Measurements from ENCODE around the genes ZMYM5 and IL17D.

DNA sequence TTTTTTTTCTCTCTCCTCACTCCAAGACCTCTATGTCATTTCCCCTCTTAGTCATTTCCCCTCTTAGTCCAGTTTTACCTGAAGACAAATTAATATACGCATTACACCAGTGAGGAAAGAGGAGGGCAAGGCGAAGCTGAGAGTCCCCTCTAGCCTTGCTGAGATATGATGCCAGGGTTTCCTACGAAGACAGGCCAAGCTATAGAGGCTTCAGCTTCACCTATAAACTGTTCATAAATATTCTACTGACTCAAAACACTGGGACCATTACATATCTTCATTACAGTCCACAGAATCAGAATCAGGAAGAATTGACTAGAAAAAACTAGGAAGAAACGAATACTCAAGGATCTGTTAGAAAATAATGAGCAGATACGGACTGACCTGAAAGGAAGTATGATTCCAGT, 43.9 kb downstream of the MPHOSPH8 start:
- RRBS, 2 experiments = no CpG with 5 or more reads among the region's 5 CpGs
CAGE:
- cytosol, long polyA minus RNA = no peak
- cytosol, long polyA plus RNA = no peak
- long polyA plus RNA = no peak
- nucleus, long polyA minus RNA = no peak
- nucleus, long polyA plus RNA = no peak

- RRBS, 2 experiments = no CpG with 5 or more reads among the region's 9 CpGs
CAGE:
- cytosol, long polyA minus RNA = no peak
- cytosol, long polyA plus RNA = no peak
- long polyA plus RNA = no peak
- nucleus, long polyA minus RNA = no peak
- nucleus, long polyA plus RNA = no peak
These were observed 54.0 kb downstream of the MPHOSPH8 start for GRCh38 chr13:19687252-19688165.

- RRBS, 2 experiments = under 1 to 5% methylated on average over 11 to 16 of the region's 63 CpGs
CAGE:
- cytosol, long polyA minus RNA = start-site peak on the minus strand at chr13:19863518-19863557, 99 reads
- cytosol, long polyA plus RNA = no peak
- long polyA plus RNA = start-site peak on the minus strand at chr13:19863508-19863573, 42 and 93 reads in 2 replicates
- nucleus, long polyA minus RNA = no peak
- nucleus, long polyA plus RNA = no peak
These were observed at the start of gene ZMYM5 for GRCh38 chr13:19863190-19863733. Gene ZMYM5, minus strand, starts transcription at chr13:19863649.

- RRBS, 2 experiments = 97 to 98% methylated on average over 10 of the region's 33 CpGs
CAGE:
- cytosol, long polyA minus RNA = no peak
- cytosol, long polyA plus RNA = no peak
- long polyA plus RNA = no peak
- nucleus, long polyA minus RNA = no peak
- nucleus, long polyA plus RNA = no peak
These were observed 1.3 kb upstream of the ZMYM5 start for GRCh38 chr13:19864607-19865235.

- RRBS, 2 experiments = 21 to 23% methylated on average over 22 of the region's 86 CpGs
CAGE:
- cytosol, long polyA minus RNA = no peak
- cytosol, long polyA plus RNA = no peak
- long polyA plus RNA = no peak
- nucleus, long polyA minus RNA = no peak
- nucleus, long polyA plus RNA = no peak
These were observed 517 bp upstream of the ZMYM2 start for GRCh38 chr13:19957767-19958653.

DNA sequence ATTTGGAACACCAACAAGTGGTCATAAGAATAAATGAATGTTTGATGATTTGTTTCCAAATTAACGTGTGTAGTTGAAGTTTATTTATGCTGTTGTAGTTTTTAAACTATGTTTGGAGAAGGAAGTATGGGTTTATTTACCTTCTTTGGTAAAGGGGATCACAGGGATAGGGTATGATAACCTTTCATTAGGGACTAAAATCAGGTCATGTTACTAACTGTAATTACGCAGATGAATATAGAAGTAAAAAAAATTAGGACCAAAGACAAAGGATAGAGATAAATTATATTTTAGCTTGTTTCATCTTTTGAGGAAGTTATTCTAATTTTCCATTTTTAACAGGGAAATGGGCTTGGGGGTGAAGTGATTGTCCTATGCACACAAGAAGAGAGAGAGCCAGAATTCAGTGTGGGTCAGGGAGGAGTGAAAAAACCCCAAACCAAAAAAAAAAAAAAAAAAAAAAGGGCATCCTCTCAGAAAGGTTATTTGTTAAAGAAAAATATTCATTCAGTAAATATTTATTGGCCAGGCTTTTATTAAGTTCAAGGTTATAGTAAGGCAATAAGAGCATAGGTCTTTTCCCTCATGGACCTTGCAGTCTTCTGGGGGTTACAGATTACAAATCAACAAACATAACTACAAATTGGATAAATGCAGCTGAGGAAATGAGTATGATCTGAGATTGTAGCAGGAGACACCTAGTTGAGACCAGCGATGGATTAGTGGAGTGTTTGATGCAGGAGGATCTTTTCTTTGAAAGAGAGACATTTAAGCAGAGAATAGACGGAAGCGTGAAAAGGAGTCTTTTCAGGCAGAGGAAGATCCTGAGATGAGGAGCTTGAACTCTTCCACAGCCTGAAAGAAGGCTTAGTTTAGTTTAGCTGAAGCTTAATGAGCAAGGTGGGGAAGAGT, 11.9 kb downstream of the ZMYM2 start:
- RRBS, 2 experiments = no CpG with 5 or more reads among the region's 5 CpGs
CAGE:
- cytosol, long polyA minus RNA = no peak
- cytosol, long polyA plus RNA = no peak
- long polyA plus RNA = no peak
- nucleus, long polyA minus RNA = no peak
- nucleus, long polyA plus RNA = no peak

- RRBS, 2 experiments = no CpG with 5 or more reads among the region's 16 CpGs
CAGE:
- cytosol, long polyA minus RNA = no peak
- cytosol, long polyA plus RNA = no peak
- long polyA plus RNA = no peak
- nucleus, long polyA minus RNA = no peak
- nucleus, long polyA plus RNA = no peak
These were observed 26.2 kb upstream of the GJB6 start for GRCh38 chr13:20258006-20258957.

DNA sequence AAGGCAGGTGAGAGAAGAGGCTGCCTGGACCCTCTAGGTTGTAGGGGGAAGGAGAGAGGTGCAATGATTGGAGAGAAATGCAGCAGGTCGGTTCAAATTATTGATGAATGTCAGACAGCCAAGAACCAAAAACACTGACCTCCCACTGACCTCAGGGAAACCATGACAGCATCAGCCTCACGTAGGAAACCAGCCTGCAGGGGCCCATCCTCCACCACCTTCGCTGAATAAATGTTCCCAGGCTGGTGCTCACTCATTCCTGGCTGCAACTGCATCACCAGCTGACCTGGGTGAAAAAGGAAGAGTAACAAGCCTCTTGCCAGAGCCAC, 7.0 kb upstream of the IFT88 start:
- RRBS, 2 experiments = no CpG with 5 or more reads among the region's 3 CpGs
CAGE:
- cytosol, long polyA minus RNA = no peak
- cytosol, long polyA plus RNA = no peak
- long polyA plus RNA = no peak
- nucleus, long polyA minus RNA = no peak
- nucleus, long polyA plus RNA = no peak

DNA sequence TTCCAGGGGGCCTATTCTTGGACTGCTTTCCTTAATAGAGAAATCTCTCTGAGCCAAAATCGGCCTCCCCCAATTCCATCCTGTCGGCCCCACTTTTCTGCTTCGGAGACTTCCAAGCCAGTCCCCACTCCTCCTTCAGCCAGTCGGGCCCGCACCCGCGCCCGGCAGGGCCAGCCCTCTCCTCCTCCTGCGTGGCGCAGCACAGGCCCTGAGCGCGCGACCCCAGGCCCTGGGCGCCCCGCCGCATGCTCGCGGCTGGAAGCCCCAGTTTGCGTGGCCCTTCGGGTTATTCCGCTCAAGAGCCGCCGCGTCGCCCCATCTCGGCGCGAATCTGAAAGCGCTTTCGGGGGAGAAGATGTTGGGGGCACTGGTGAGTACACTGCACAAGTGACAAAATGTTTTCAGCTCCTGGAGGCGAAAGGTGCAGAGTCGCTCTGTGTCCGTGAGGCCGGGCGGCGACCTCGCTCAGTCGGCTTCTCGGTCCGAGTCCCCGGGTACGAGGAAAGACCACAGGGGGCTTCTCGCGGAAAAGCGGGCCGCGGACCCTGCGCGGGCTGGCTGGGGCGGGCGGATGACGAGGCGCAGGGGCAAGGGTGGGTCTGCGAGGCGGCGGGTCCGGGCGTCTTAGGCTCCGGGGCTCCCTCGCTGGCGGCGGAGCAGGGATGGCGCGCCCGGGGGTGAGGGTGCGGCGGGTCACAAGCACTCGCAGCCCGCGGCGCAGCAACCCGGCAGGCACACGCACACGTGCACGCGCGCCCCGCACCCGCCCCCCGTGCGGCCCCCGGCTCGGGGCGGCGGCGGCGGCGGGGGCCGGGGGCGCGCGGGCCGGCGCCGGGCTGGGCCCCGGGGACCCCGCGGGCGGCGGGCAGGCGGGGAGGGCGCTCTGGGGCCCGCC, at the start of gene IL17D:
Gene IL17D, plus strand, starts transcription at position 749 of the 895 bp plus-strand sequence.
- RRBS, 2 experiments = 2% methylated on average over 40 of the region's 103 CpGs
CAGE:
- cytosol, long polyA minus RNA = start-site peak on the plus strand centred at position 247 of the sequence, 86 bp wide, 6 reads
- cytosol, long polyA plus RNA = start-site peak on the plus strand centred at position 218 of the sequence, 82 bp wide, 10 and 12 reads in 2 replicates
- long polyA plus RNA = start-site peak on the plus strand centred at position 264 of the sequence, 144 bp wide, 10 and 16 reads in 2 replicates
- nucleus, long polyA minus RNA = no peak
- nucleus, long polyA plus RNA = start-site peak on the plus strand centred at position 168 of the sequence, 445 bp wide, 9 and 6 reads in 2 replicates

- RRBS, 2 experiments = no CpG with 5 or more reads among the region's 6 CpGs
CAGE:
- cytosol, long polyA minus RNA = no peak
- cytosol, long polyA plus RNA = no peak
- long polyA plus RNA = no peak
- nucleus, long polyA minus RNA = no peak
- nucleus, long polyA plus RNA = no peak
These were observed 11.6 kb downstream of the LATS2 start for GRCh38 chr13:21049775-21050114.

- RRBS, 2 experiments = no CpG with 5 or more reads among the region's 7 CpGs
CAGE:
- cytosol, long polyA minus RNA = no peak
- cytosol, long polyA plus RNA = no peak
- long polyA plus RNA = no peak
- nucleus, long polyA minus RNA = no peak
- nucleus, long polyA plus RNA = no peak
These were observed 15.1 kb upstream of the SAP18 start for GRCh38 chr13:21124792-21125339.

DNA sequence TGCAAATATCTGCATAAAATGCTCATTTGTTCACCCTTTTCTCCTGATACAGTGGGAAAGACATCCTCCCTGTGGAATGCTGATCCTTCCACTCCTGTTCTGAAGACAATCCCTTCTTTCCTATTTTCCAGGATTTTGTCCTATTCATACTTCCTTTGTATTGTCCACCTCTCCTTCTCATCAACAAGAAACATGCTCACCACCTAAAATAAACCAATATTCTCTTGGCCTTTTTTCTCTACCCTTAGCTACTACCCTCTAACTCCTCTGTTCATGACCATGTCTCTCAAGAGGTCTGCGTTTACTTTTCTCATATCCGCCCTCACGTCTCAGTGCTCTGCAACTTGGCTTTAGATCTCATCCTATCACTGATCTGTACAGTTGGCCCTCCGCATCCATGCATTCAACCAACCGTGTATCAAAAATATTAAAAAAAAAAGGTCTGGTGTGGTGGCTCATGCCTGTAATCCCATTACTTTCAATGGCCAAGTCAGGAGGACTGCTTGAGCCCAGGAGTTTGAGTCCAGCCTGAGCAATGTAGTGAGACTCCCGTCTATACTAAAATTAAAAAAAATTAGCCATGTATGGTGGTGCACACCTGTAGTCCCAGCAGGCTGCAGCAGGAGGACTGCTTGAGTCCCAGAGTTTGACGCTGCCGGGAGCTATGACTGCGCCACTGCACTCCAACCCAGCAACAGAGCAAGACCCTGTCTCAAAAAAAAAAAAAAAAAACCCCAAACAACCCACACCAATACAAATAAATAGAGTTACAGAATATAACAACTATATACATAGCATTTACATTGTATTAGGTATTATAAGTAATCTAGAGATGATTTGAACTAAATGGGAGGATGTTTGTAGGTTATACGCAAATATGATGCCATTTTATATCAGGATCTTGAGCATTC, 65.9 kb downstream of the MICU2 start:
- RRBS, 2 experiments = no CpG with 5 or more reads among the region's 10 CpGs
CAGE:
- cytosol, long polyA minus RNA = no peak
- cytosol, long polyA plus RNA = no peak
- long polyA plus RNA = no peak
- nucleus, long polyA minus RNA = no peak
- nucleus, long polyA plus RNA = no peak

DNA sequence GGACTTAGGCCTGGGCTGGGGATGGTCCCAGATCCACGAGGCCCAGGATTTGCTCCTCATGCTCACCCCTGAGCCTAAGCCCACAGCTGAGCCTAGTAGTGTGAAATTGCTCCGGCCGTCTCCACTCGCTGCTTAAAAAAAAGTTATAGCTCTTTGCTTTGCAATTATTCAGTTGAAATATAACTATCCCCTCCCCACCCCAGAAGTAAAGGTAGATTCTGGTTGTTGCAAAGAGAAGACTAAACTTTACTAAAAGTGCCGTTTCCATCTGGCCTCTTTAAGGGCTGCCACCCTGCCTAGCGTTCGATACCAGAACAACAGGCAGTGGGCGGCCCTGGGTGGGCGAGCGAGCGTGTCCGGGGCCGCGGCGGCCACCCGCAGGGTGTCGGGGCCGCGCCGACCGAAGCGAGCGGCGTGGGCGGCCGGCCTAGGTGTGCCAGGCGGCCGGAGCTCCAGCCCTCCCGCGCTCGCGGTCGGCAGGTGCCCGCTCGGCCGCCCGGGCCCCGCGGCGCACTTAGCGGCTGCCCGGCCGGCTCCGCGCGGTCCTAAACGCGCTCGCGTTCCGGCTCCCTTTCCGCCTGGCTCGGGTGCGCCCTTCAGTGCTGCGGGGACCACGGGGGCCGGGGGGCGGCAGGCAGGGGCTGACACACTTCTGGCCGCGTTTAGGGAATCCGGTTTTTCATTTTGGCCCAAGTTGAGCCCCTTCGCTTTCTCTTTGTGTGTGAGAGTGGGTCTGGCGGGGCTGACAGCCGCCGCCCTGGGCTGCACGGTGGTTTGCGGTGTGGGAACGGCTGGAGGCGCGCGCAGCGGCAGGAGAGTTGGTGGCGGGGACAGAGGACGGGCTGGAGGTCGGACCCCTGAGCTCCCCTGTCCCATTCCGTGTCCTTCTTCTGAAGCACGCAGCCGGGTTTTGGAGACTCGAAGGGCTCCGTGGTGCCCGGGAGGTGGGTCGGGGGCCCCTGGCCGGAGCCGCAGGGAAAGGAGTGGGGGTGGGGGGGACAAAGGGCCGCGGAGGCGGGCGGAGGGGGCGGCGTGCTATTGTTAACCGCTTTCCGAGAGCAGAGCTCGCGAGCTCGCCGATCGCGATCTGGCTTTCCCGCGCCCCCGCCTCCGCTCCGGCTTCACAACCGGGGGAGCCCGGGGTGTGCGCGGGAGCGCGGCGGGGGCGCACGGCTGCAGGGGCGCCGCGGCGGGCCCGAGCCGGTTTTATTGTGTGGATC, 2.9 kb downstream of the FGF9 start:
- RRBS, 2 experiments = 3% methylated on average over 50 of the region's 118 CpGs
CAGE:
- cytosol, long polyA minus RNA = no peak
- cytosol, long polyA plus RNA = no peak
- long polyA plus RNA = no peak
- nucleus, long polyA minus RNA = no peak
- nucleus, long polyA plus RNA = no peak

GRCh38 chr13:21676369-21677248, 5.7 kb downstream of the FGF9 start:
- RRBS, 2 experiments = no CpG with 5 or more reads among the region's 11 CpGs
CAGE:
- cytosol, long polyA minus RNA = no peak
- cytosol, long polyA plus RNA = no peak
- long polyA plus RNA = no peak
- nucleus, long polyA minus RNA = no peak
- nucleus, long polyA plus RNA = no peak

- RRBS, 2 experiments = no CpG with 5 or more reads among the region's 5 CpGs
CAGE:
- cytosol, long polyA minus RNA = no peak
- cytosol, long polyA plus RNA = no peak
- long polyA plus RNA = no peak
- nucleus, long polyA minus RNA = no peak
- nucleus, long polyA plus RNA = no peak
These were observed 131.0 kb downstream of the FGF9 start for GRCh38 chr13:21801879-21802264.

GRCh38 chr13:22198035-22198617, 527.3 kb downstream of the FGF9 start:
- RRBS, 2 experiments = no CpG with 5 or more reads among the region's 7 CpGs
CAGE:
- cytosol, long polyA minus RNA = no peak
- cytosol, long polyA plus RNA = no peak
- long polyA plus RNA = no peak
- nucleus, long polyA minus RNA = no peak
- nucleus, long polyA plus RNA = no peak

- RRBS, 2 experiments = no CpG with 5 or more reads among the region's 9 CpGs
CAGE:
- cytosol, long polyA minus RNA = no peak
- cytosol, long polyA plus RNA = no peak
- long polyA plus RNA = no peak
- nucleus, long polyA minus RNA = no peak
- nucleus, long polyA plus RNA = no peak
These were observed 752.7 kb upstream of the SGCG start for GRCh38 chr13:22428082-22428548.

GRCh38 chr13:22736520-22736811, 444.3 kb upstream of the SGCG start:
- RRBS, 2 experiments = no CpG with 5 or more reads among the region's 15 CpGs
CAGE:
- cytosol, long polyA minus RNA = no peak
- cytosol, long polyA plus RNA = no peak
- long polyA plus RNA = no peak
- nucleus, long polyA minus RNA = no peak
- nucleus, long polyA plus RNA = no peak

DNA sequence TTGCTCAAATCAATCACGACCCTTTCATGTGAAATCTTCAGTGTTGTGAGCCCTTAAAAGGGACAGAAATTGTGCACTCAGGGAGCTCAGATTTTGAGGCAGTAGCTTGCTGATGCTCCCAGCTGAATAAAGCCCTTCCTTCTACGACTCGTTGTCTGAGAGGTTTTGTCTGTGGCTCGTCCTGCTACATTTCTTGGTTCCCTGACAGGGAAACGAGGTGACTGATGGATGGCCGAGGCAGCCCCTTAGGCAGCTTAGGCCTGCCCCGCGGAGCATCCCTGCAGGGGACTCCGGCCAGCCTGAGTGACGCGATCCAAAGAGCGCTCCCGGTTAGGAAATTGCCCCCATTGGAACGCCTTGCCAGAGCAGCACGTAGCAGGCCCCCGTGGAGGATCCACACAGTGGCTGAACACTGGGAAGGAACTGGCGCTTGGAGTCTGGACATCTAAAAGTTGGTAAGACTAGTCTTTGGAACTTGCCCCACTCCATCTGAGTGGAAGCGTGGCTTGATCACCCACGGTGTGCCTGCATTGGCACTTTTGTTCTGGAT, 296.9 kb upstream of the SGCG start:
- RRBS, 2 experiments = no CpG with 5 or more reads among the region's 19 CpGs
CAGE:
- cytosol, long polyA minus RNA = no peak
- cytosol, long polyA plus RNA = no peak
- long polyA plus RNA = no peak
- nucleus, long polyA minus RNA = no peak
- nucleus, long polyA plus RNA = no peak

DNA sequence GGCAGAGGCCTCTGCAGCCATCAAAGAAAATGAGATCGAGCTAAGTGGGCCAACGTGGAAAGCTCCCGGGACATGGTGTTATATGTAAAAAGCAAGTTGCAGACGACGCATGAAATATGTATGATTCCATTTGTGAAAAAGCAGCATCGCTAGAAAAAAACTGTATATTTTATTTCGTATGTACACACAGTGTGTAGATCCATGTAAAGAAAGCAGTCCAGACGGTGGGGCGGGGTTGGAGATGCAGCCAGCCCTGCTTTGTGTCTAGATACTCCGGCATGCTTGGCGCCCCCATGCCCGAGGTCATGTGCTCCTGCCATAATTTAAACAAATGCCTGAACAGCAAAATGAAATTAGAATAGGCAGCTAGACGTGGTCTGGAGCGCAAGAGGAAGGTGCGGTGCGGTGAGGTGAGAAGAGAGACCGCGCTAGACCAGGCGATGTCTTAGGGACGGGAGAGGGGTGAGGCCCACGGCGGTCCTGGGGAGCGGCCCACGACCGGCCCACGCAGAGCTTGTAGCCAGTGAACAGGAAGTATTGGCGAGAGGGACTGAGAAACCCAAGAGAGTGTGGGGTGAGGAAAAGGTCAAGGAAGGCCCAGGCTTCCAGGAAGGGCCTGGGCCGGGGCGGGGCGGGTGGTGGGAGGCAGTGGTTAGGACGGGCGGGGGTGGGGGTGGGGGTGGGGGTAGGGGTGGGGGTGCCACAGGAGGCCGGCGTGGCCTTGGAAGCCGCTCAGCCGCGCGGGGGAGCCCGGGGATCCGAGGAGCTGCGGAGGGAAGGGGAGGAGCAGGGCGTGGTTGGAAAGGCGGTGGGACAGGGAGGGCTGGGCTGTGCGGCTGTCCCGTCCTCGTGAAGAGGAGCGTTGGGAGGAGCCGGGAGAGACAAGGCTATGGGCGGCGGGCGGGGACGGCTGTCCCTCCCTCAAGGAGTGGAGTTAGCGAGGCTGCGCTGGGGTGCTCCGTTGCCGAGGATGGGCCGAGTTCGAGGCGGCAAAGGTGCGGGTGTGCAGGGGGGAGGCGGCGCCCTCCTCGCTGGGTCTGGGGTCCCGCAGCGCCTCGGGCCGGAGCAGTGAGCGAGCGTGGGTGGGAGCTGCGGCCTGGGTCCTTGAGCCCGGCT, 254.7 kb upstream of the SGCG start:
- RRBS, 2 experiments = 28% methylated on average over 10 to 12 of the region's 71 CpGs
CAGE:
- cytosol, long polyA minus RNA = no peak
- cytosol, long polyA plus RNA = no peak
- long polyA plus RNA = no peak
- nucleus, long polyA minus RNA = no peak
- nucleus, long polyA plus RNA = no peak

Data from HepG2 (cell line).